Endodermal cell (in vitro differentiated cells): Measurements from ENCODE around the gene AMACR.

- PRO-cap, result no peak
These were observed 359 bp downstream of the CDH6 start for GRCh38 chr5:31193944-31194146.

DNA sequence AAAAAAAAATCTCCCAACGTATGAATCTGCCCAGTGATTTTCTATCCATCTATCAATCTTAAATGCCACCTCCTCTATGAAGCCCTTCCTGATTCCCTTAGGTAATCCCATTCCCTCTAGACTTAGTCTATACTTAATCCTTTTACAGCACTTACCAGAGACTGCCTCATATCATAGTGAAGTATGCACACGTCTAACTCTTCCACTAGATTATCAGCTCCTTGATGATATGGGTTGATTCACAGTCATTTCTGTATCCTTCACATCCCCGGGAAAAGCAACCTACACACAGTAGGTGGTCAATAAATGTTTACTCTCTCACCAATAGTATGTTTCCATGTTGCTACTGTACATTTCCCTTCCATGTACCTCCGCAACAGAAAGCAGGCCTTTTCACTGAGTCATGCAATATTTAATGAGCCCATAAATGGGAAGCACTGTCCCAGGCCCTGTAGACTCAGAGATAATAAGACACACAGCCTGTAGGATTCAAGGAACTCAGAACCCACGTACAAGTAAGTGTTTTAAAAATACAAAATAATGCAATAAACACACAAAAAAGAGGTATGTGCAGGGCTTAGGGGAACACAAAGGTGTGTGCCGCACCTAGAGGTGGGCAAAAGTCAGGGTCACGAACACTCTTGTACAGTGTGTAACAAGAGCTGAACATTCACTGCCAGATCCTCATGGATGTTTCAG lies 1.1 kb downstream of the DROSHA start:
- PRO-cap, result no peak

- PRO-cap, result no peak
These were observed 147.1 kb downstream of the PDZD2 start for GRCh38 chr5:31785936-31786432.

DNA sequence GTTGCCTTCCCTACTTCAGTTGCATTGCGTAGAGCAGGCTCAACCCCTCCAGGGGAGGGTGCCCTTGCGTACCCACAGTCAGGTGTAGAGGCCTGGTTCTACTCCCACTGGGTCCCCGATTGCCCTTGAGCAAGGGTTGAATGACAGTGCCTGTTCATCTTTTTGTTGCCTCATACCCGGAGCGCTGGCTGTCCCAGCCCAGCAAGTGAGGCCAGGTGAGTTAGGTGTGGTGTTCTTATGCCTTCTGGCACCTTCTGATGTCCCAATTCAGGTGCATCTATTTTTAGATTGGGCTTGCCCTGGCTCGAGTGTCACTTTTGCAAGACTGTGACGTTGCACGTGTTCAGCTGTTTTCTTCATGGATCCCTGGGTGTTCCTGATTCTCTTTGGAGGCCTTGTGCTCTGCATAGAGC lies 257.8 kb downstream of the GOLPH3 start:
- PRO-cap, result no peak

- PRO-cap, result no peak
These were observed 18.9 kb upstream of the MTMR12 start for GRCh38 chr5:32331630-32332052.

DNA sequence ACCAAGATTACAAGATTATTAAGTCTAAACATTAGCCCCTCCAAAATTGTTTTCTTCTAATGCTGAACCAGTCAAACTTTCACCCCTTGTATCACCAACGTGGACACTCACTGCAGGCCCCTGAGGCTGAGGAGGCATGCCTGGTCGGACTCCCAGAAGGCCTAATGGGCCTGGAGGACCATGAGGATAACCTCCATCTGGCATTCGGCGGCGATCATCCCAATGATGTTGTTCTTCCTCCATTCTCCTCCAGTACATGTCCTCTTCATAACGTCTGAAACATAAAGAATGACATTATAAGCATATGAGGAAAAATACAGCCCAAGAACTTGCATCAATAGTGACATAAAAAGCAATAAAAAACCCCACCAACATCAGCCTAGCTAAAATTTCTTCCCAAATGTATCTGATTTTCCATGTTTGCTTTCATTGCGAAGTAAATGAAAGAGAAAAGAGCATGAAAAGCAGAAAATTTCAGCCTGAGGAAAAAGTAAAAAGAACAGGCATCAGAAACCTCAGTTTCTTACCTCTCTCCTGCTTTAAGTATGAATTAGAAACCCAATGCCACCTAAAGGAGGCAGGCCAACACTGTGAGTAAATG lies 54.3 kb downstream of the ZFR start:
- PRO-cap, result no peak

- PRO-cap, result no peak
These were observed 56.8 kb downstream of the NPR3 start for GRCh38 chr5:32768062-32768276.

GRCh38 chr5:33239092-33239586 lies 201.6 kb upstream of the TARS1 start:
- PRO-cap, result unidirectional peak, minus-strand start at chr5:33239369

GRCh38 chr5:33287312-33287695 lies 153.5 kb upstream of the TARS1 start:
- PRO-cap, result no peak

GRCh38 chr5:33440257-33440902 lies 385 bp upstream of the TARS1 start:
- PRO-cap, result unidirectional peak, plus-strand start at chr5:33440388; bidirectional peak, plus-strand start at chr5:33440542, minus-strand start at chr5:33440498; bidirectional peak, plus-strand start at chr5:33440769, minus-strand start at chr5:33440804

GRCh38 chr5:34007505-34008607 lies at the start of gene AMACR:
AMACR (minus strand) TSS chr5:34008050.
- PRO-cap, result bidirectional peak, plus-strand start at chr5:34007798, minus-strand start at chr5:34007827; bidirectional peak, plus-strand start at chr5:34008217, minus-strand start at chr5:34008050; bidirectional peak, plus-strand start at chr5:34008526, minus-strand start at chr5:34008483

- PRO-cap, result no peak
These were observed 122.3 kb upstream of the C1QTNF3 start for GRCh38 chr5:34165230-34165745.

- PRO-cap, result no peak
These were observed 91.7 kb upstream of the RAI14 start for GRCh38 chr5:34564093-34565231.

DNA sequence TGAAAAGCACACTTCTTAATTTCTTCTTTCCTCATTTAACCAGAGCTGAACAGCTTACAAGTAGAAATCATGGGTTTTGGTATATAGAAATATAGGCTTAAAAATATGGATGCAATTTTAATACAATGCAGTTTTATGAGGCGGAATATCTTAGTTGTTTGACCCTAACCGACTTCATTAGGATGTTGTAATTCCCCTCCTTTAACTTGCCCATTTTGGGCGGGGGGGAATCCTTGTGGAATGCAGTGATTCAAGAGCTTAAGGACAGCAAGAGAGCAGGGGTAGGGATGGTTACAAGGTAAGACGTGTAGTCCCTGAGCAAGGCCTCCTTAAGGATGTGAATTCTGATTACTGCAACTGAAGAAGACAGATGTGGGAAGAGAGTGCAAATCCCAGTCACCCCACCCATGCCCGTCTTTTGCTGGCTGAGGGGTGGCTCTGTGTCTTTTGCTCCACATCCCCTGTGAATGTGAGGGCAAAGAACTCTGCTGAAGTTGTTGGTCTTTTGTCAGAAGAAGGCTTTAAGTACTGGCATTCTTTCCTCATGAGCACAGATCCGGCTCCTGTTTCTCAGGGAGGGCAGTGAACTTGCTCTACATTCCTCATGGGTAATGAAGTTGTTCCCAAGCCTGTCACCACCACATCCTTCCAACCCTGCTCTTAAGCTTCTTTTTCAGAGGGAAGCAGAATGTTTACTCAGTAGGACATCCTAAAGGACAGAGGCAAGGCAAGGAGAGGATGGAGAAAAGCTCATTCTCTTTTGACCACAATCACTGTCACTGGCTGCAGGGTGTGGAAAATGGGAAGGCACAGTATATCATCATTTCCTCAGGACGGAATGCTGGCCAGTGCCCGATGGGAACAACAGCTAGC lies 61.4 kb downstream of the RAI14 start:
- PRO-cap, result bidirectional peak, plus-strand start at position 267 of the sequence, minus-strand start at position 287 of the sequence; bidirectional peak, plus-strand start at position 598 of the sequence, minus-strand start at position 471 of the sequence

DNA sequence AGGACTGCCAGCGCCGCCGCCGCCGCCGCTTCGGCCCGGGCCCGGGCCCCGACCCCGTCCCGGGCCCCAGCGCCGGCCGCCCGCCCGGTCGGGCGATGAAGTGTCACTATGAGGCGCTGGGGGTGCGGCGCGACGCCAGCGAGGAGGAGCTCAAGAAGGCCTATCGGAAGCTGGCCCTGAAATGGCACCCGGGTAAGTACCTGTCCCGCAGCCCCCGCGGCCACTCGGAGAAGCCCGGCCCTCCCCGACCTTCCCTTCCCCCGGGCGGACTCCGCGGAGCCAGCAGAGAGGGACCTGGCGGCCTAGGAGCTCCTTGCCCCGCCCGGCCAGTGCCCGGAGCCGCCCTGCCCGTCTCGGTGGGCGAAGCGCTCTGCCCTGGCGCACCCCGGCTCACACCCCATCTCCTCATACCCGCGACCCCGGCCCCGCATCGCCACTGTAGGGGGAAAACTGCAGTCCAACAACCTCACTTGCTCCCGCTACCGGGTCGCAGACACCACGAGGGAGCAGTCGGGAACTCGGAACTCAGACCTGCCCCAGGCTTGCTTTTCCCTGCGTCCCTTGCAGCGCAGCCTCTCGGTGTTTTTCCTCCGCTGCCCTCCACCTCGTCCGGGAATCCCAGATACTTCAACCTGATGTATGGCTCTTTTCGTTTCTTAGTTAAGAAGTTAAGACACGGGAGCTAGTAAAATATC lies 513 bp downstream of the DNAJC21 start:
- PRO-cap, result bidirectional peak, plus-strand start at position 109 of the sequence, minus-strand start at position 110 of the sequence; bidirectional peak, plus-strand start at position 282 of the sequence, minus-strand start at position 182 of the sequence; bidirectional peak, plus-strand start at position 469 of the sequence, minus-strand start at position 371 of the sequence; bidirectional peak, plus-strand start at position 490 of the sequence, minus-strand start at position 557 of the sequence

GRCh38 chr5:34938751-34939137 lies 9.4 kb downstream of the DNAJC21 start:
- PRO-cap, result no peak

GRCh38 chr5:34944620-34945169 lies 15.3 kb downstream of the DNAJC21 start:
- PRO-cap, result no peak

DNA sequence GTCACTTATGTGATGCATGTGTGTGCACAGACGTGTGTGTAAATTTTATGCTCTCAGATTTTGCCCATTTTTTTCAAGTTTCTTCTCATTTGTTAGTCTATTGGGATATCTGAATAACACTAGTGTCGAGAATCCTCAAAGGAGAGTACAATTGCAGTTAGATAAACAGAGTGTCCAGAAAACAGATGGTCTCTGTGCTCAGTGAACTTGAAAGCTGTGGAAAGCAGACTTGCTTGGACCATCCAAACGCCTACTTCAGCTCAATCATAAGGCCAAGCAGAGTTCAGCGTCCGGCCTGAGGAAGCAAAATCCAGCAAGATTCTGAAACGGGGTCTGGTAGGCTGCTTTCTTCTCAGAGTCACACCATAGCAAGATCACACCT lies 35.8 kb upstream of the UGT3A1 start:
- PRO-cap, result no peak

GRCh38 chr5:36324011-36324534 lies 22.4 kb upstream of the RANBP3L start:
- PRO-cap, result no peak

DNA sequence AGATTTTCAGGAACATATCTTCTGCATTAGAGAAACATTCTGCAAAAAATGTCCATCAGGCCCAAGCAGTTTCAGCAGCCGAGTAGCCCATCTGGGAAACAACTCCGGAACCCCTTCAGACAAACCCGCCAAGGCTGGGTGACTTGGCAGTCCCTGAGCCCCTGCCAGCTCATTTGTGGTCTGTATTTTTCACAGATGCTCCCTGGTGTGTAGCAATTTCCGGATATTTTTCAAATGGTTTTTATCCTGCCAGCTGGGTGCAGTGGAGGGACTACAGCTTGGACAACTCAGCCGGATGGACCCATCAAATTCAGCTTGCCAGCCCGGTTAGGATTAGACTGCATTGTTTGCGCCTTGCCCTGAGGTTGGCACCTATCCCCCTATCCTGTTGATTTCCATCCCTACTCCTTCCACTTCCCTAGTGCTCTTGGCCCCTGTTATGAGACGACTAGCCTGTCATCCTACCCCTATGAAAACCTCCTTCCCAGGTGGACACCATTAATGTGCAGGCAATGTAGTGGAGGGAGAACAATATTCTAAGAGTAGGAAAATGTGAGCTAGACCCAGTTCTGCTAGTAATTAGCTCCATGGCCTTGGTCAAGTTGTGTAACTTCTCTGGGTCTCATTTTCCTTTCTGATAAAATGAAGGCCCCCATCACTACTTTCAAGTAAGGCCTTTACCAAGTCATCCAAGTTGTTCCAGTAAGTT lies 102.4 kb upstream of the RANBP3L start:
- PRO-cap, result no peak